A549 (cell line): Measurements from ENCODE around the gene KXD1.

DNA sequence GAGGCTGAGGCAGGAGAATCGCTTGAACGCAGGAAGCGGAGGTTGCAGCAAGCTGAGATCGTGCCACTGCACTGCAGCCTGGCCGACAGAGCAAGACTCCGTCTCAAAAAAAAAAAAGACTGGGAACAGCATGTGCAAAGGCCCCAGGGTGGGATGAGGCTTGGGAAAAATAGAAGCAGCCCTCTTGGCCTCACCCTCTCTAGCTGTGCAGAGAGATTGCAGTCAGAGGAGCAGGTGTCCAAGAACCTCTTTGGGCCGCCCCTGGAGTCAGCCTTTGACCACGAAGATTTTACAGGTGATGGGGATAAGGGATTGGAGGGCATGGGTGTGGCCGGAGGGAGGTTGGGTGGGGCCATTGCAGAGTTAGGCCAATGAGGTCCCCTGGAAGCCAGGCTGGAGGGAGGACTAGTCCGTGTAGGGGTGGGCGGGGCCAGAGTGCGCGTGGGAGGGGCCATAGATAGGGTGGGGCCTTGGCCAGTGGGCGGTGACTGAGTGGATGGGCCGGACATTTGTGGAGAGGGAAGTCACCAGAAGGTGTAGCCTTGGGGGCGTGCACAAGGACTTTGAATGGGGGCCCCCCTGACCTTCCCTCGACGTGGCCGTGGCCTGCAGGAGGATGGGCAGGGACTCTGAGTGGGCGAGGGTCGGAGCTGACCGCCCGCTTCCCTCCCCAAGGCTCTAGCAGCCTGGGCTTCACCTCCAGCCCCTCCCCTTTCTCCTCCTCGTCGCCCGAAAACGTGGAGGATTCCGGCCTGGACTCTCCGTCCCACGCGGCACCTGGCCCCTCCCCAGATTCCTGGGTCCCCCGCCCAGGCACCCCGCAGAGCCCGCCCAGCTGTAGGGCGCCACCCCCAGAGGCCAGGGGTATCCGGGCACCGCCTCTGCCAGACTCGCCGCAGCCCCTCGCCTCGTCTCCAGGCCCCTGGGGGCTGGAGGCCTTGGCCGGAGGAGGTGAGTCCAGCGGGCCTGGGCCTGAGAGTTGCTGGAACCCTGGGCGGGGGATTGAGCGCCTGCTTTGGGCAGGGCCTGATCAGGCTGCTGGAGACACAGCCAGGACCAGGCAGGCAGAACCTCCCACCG lies 16.7 kb upstream of the B3GNT3 start:
- PRO-cap, result no peak
CAGE:
- cytosol, long polyA plus RNA, result start-site peak on the plus strand centred at position 533 of the sequence, 121 bp wide, 30 and 36 reads in 2 replicates; start-site peak on the plus strand centred at position 858 of the sequence, 27 bp wide, 59 and 40 reads in 2 replicates
- long polyA plus RNA, result no peak
- nucleus, long polyA plus RNA, result no peak

DNA sequence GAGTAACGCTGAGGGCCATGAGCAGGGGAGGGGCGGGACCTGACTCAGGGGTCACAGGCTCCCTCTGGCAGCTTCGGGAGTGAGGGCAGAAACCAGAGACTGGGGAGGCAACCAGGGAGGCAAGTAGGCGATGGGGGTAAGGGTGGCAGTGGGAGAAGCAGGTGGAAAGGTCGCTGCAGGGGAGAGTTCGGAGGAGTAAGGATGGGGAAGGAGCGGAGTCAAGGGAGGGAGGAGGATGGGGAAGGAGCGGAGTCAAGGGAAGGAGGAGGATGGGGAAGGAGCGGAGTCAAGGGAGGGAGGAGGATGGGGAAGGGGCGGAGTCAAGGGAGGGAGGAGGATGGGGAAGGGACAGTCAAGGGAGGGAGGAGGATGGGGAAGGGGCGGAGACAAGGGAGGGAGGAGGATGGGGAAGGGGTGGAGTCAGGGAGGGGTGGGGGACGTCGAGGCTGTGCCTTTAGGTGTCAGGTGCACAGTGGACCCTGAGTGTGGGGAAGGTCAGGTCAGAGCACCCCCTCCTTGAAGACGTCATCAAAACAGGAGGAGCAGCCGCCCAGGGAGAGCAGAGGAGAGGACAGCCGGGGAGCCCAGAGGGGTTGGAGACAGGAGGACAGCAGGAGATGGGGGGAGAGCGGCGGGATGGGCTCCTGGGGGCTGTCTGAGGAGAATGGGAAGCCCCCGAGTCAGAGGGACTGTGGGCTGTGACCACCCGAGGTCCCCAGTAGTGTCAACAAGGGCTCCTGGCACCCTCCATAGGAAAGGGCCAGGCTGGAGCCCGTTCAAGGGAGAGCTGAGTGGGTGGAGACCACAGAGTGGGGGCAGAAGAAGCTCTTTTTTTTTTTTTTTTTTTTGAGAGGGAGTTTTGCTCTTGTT lies 15.4 kb upstream of the B3GNT3 start:
- PRO-cap, result no peak
CAGE:
- cytosol, long polyA plus RNA, result no peak
- long polyA plus RNA, result no peak
- nucleus, long polyA plus RNA, result no peak

DNA sequence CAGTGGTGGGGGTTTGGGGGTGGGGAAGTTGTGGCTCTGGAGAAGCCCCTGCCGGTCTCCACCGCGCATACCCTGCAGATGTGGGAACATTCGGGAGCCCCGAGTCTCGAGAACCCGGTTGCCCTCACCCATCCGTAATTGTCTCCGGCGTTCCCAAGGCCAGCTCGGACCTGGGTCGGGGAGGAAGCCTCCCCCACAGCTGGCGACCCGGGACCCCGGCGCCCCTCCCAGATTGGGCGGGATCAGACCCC lies 231 bp downstream of the B3GNT3 start:
- PRO-cap, result no peak
CAGE:
- cytosol, long polyA plus RNA, result no peak
- long polyA plus RNA, result no peak
- nucleus, long polyA plus RNA, result no peak

DNA sequence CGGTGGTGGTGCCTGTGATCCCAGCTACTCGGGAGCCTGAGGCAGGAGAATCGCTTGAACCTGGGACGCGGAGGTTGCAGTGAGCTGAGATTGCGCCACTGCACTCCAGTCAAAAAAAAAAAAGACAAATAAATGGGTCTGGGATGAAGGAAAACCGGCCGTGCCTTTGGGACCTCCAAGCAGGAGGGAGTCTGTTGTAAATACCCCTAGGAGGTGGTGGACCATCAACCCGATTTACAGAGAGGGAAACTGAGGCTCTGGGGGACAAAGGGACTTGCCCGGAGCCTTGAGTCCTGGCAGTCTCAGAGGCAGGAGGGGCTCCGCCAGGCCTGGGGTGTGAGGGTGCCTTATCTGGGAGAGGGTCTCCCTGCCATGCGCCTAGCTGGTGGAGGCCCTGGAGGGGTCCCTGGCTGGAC lies 16.0 kb downstream of the KCNN1 start:
- PRO-cap, result no peak
CAGE:
- cytosol, long polyA plus RNA, result no peak
- long polyA plus RNA, result no peak
- nucleus, long polyA plus RNA, result no peak

DNA sequence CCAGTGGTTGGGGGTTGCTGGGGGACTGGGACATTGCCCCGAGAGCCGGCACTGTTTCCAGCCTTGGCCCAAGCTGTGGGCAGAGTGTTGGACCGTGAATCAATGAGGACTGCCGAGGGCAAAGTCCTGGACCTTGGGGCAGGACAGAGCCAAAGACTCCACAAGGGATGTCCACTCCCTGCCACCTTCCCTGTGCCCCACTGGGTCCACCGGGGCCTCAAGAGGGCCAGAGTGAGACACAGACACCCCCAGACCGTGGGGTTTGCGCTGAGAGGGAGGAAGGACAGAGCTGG lies 11.7 kb downstream of the MAST3 start:
- PRO-cap, result no peak
CAGE:
- cytosol, long polyA plus RNA, result no peak
- long polyA plus RNA, result no peak
- nucleus, long polyA plus RNA, result no peak

- PRO-cap, result no peak
CAGE:
- cytosol, long polyA plus RNA, result no peak
- long polyA plus RNA, result no peak
- nucleus, long polyA plus RNA, result no peak
Measured at GRCh38 chr19:18119075-18120220, 21.9 kb downstream of the MAST3 start.

DNA sequence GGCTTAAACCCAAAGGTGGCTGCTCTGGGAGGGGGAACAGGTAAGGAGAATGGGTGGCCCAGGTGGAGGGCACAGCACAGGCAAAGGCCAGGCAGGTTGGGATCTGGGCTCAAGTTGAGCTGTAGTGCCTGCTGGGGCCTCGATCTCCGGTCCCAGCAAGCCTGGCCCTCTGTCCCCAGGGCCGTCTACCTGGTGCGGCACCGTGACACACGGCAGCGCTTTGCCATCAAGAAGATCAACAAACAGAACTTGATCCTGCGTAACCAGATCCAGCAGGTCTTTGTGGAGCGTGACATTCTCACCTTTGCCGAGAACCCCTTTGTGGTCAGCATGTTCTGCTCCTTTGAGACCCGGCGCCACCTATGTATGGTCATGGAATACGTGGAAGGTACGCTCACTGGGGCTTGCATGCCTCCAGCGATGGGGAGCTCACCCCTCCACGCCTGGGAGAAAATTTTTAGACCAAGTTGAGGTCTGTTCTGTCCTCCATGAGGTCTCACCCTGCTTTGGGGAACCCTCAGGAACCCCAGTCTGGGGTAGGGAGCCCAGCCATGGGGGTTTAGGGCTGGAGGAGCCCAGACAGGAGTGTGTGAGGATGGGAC lies 22.5 kb upstream of the PIK3R2 start:
- PRO-cap, result no peak
CAGE:
- cytosol, long polyA plus RNA, result no peak
- long polyA plus RNA, result no peak
- nucleus, long polyA plus RNA, result no peak

DNA sequence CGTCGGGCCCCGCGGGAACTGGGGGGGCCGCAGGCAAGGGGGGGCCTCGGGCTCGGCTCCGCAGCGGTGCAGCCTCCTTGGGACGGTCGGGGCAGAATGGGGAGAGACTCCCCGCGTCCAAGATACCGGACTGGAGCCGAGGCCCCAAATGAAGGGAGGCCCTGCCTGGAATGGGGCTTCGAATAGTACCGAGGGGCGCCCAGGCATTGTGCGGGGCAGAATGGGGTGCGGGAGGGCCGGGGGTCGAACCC lies 368 bp downstream of the PIK3R2 start:
- PRO-cap, result no peak
CAGE:
- cytosol, long polyA plus RNA, result no peak
- long polyA plus RNA, result no peak
- nucleus, long polyA plus RNA, result no peak

GRCh38 chr19:18155316-18156226 lies 2.6 kb downstream of the PIK3R2 start:
- PRO-cap, result bidirectional peak, plus-strand start at chr19:18156067, minus-strand start at chr19:18155948
CAGE:
- cytosol, long polyA plus RNA, result no peak
- long polyA plus RNA, result no peak
- nucleus, long polyA plus RNA, result no peak

GRCh38 chr19:18185506-18185724 lies 7.6 kb upstream of the MPV17L2 start:
- PRO-cap, result no peak
CAGE:
- cytosol, long polyA plus RNA, result no peak
- long polyA plus RNA, result no peak
- nucleus, long polyA plus RNA, result no peak

- PRO-cap, result no peak
CAGE:
- cytosol, long polyA plus RNA, result no peak
- long polyA plus RNA, result no peak
- nucleus, long polyA plus RNA, result no peak
Measured at GRCh38 chr19:18269207-18269943, 4.9 kb downstream of the IQCN start.

DNA sequence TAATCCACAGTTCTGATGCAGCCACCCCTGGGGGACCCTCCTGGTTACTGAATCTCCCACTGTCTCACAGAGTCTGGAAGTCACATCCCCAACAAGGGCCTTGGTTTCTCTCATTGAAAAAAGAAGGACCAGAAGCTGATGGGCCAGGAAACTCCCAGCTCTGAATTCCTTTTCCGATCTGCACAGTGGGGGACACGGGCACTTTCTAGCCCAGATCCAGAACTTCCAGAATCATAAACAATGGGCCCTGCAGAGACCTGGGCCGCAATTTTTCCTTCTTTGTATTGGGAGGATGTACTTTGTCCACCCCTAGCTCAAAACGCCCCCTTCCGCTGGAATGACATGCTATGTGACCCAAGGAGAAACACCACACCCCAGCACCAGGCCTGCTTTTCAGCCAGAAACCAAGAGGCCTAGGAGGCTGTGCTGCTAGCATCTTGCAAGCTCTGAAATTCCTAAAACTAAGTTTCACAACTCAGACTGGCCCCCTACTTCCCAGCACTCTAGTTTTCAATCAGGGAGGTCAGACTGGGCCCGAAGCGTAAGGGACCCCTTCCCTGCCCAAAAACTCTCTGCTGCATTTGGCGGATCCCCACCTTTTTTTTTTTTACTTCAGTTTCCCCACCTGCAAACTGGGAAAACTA lies 623 bp downstream of the LSM4 start:
- PRO-cap, result no peak
CAGE:
- cytosol, long polyA plus RNA, result no peak
- long polyA plus RNA, result no peak
- nucleus, long polyA plus RNA, result no peak

DNA sequence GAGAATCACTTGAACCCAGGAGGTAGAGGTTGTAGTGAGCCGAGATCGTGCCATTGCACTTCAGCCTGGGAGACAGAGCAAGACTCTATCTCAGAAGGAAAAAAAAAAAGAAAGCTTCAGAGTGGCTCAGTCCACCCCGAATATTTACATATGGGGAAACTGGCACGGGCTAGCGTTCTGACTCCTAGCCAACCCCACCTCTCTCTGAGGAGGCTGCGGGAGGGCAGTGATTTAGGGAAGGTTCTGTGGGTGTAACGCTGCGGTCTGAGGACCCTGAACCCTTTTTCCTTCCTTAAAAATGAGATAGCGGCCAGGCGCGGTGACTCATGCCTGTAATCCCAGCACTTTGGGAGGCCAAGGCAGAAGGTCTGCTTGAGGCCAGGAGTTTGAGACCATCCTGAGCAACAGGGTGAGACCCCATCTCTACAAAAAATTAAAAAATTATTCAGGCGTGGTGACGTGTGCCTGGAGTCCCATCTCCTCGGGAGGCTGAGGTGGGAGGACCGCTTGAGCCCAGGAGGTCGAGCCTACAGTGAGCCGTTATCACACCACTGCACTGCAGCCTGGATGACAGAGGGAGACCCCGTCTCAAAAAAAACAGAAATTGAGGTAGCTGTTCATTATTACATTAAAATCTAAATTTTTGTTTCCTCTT lies 4.9 kb downstream of the LRRC25 start:
- PRO-cap, result no peak
CAGE:
- cytosol, long polyA plus RNA, result no peak
- long polyA plus RNA, result no peak
- nucleus, long polyA plus RNA, result no peak

DNA sequence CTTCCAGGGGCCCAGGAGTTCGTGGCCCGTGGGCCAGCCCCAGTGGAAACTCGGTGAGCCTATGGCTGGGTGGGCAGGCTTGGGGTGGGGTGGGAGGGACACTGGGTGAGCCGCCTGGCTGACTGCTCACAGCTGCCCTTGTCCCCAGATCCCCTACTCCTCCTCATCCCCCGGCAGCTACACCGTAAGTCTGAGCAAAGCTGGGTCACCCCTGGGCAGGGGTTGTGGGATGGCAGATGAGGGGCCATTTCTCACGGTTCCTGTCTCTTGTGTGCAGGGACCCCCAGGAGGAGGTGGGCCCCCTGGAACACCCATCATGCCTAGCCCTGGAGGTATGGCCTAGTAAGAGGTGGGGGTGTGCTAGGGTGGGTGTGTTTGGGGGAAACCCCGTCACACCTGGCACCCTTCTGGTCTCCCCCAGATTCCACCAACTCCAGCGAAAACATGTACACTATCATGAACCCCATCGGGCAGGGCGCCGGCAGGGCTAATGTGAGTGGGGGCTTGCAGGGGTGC lies 5.3 kb downstream of the ISYNA1 start:
- PRO-cap, result no peak
CAGE:
- cytosol, long polyA plus RNA, result no peak
- long polyA plus RNA, result no peak
- nucleus, long polyA plus RNA, result no peak

DNA sequence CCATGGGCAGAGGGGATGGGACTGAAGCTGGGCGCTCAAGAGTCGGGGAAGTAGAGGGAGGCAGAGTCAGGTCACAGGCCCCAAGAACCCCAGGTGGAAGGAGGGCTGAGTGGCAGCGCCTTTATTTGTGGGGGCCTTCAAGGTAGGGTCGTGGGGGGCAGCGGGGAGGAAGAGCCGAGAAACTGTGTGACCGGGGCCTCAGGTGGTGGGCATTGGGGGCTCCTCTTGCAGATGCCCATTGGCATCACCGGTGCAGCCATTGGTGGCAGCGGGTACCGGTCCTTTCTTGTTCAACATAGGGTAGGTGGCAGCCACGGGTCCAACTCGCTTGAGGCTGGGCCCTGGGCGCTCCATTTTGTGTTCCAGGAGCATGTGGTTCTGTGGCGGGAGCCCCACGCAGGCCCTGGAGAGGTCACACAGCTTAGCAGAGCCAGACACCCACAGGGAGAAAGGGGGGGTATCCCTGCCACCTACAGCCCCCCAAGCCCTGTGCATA lies 3.2 kb downstream of the ISYNA1 start:
- PRO-cap, result no peak
CAGE:
- cytosol, long polyA plus RNA, result no peak
- long polyA plus RNA, result no peak
- nucleus, long polyA plus RNA, result no peak

- PRO-cap, result no peak
CAGE:
- cytosol, long polyA plus RNA, result no peak
- long polyA plus RNA, result no peak
- nucleus, long polyA plus RNA, result no peak
Measured at GRCh38 chr19:18457003-18457869, 19.3 kb upstream of the ISYNA1 start.

GRCh38 chr19:18462949-18463314 lies 25.0 kb upstream of the ISYNA1 start:
- PRO-cap, result no peak
CAGE:
- cytosol, long polyA plus RNA, result no peak
- long polyA plus RNA, result no peak
- nucleus, long polyA plus RNA, result no peak

GRCh38 chr19:18557347-18558133 lies at the start of gene KXD1:
Gene KXD1 (plus strand): TSS chr19:18557870.
- PRO-cap, result bidirectional peak, plus-strand start at chr19:18557879, minus-strand start at chr19:18557631
CAGE:
- cytosol, long polyA plus RNA, result start-site peak on the plus strand at chr19:18557764-18557892, 3,280 and 5,855 reads in 2 replicates
- long polyA plus RNA, result start-site peak on the plus strand at chr19:18557783-18557887, 1,537 and 654 reads in 2 replicates
- nucleus, long polyA plus RNA, result start-site peak on the plus strand at chr19:18557788-18557888, 901 and 2,238 reads in 2 replicates

DNA sequence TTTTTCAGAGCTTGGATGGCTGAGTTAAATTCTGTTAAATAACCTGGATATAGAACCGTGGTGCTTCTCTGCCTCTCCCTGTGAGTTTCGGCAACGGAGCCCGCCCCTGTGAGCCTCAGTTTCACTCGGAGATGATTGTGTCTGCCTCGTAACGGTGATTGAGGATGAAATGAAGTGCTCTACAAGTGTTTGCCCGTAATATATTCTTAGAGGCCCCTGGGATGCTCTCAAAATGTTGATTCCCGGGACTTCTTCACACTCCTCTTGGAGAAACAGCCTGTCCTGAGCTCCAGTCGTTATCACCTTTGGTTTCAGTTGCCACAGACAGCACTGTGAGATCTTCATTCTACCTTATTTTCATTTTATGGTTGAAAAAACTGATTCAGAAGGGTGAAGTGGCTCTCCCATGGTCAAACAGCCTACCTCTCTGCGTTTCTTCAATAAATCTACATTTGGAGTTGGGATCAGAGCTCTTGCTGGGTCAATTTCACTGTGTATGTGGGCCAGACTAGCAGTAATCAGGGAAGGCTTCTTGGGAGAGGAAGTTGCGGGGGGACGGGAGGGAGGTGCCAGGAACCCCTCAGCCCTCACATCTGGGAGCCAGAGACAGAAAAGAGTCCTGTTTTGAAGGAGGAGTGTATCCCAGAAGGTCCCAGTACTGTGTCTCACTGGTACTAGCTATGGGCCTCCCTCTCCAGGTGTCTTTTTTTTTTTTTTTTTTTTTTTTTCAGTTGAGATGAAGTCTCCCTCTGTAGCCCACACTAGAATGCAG lies 789 bp downstream of the KXD1 start:
- PRO-cap, result no peak
CAGE:
- cytosol, long polyA plus RNA, result no peak
- long polyA plus RNA, result no peak
- nucleus, long polyA plus RNA, result no peak

GRCh38 chr19:18576538-18577471 lies 5.1 kb downstream of the UBA52 start:
- PRO-cap, result unidirectional peak, plus-strand start at chr19:18577124
CAGE:
- cytosol, long polyA plus RNA, result no peak
- long polyA plus RNA, result no peak
- nucleus, long polyA plus RNA, result no peak